H9 (cell line): ENCODE measurements around the genes ALS2, KIAA2012, ICA1L and NBEAL1.

- PRO-cap: no peak
These were observed 18.8 kb downstream of the ORC2 start for GRCh38 chr2:200944562-200945118.

GRCh38 chr2:201132229-201133378 lies 16.6 kb downstream of the CFLAR start:
- PRO-cap: no peak

DNA sequence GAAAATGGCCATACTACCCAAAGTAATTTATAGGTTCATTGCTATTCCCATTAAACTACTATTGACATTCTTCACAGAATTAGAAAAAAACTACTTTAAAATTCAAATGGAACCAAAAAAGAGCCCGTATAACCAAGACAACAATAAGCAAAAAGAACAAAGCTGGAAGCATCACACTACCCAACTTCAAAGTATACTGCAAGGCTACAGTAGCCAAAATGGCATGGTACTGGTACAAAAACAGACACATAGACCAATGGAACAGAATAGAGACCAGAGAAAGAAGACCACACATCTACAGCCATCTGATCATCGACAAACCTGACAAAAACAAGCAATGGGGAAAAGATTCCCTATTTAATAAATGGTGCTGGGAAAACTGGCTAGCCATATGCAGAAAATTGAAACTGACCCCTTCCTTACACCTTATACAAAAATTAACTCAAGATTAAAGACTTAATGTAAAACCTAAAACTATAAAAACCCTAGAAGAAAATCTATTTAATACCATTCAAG lies 13.9 kb upstream of the CASP10 start:
- PRO-cap: no peak

DNA sequence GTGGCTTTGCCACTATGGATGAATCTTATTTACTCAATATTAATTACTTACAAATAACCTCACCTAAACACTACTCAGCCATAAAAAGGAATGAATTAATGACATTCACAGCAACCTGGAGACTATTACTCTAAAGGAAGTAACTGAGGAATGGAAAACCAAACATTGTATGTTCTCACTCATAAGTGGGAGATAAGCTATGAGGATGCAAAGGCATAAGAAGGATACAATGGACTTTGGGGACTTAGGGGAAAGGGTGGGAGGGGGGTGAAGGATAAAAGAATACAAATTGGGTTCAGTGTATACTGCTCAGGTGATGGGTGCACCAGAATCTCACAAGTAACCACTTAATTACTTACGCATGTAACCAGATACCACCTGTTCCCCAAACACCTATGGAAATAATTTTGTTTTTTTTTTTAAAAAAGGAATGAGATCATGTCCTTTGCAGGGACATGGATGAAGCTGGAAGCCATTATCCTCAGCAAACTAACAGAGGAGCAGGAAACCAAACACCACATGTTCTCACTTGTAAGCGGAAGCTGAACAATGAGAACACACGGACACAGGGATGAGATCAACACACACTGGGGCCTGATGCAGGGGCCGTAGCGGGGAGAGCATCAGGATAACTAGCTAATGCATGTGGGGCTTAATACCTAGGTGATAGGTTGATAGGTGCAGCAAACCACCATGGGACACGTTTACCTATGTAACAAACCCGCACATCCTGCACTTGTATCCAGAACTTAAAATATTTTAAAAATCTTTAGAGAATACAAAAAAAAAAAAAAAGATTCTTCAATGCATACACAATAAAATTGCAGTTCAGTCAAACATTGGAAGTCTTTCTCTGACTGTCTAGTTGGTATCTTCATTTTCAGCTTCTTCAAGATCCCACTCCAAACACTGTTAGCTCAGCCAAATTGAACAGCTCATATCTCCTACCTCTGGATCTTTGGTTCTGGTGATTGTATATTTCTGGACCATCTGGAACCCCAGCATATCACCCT lies 11.7 kb upstream of the CASP10 start:
- PRO-cap: no peak

DNA sequence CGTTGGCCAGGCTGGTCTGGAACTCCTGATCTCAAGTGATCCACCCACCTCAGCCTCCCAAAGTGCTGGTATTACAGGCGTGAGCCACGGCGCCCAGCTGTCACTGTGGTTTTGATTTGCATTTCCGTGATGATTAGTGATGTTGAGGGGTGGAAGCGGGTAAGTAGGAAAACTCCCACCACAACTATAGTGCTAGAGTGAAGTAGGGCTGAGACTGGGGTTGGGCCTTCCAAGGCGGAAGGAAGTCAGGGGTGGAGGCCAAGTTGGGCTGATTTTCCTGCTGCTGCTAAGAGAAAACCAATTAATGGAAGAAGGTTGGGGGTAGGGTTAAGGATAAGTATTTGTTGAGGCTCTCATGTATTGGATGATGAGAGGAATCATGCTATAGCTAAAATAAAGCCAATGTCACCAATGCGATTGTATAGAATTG lies 29.2 kb downstream of the CASP10 start:
- PRO-cap: no peak

GRCh38 chr2:201780683-201781801 lies at the start of gene ALS2:
TSS of gene ALS2 (minus strand) at chr2:201780933.
- PRO-cap: bidirectional peak, plus-strand start at chr2:201780867, minus-strand start at chr2:201780895; bidirectional peak, plus-strand start at chr2:201781241, minus-strand start at chr2:201781106

GRCh38 chr2:202073023-202073443 lies at the start of gene KIAA2012:
TSS of gene KIAA2012 (plus strand) at chr2:202073255.
- PRO-cap: no peak

GRCh38 chr2:202113496-202113945 lies 40.5 kb downstream of the KIAA2012 start:
- PRO-cap: no peak

- PRO-cap: no peak
These were observed 34.6 kb upstream of the FAM117B start for GRCh38 chr2:202600097-202600546.

- PRO-cap: no peak
These were observed 26.3 kb upstream of the FAM117B start for GRCh38 chr2:202608564-202608810.

DNA sequence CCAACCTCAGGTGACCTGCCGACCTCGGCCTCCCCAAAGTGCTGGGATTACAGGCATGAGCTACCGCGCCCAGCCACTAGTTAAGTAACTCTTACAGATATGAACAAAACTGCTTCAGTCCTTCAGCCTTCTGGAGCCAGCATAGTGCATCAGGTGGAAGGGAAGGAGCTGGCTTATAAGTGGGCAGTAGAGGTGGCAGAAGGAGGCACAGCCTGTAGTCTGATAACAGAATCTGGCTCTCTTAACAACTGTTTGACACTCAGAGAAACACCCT lies 3.3 kb downstream of the FAM117B start:
- PRO-cap: no peak

DNA sequence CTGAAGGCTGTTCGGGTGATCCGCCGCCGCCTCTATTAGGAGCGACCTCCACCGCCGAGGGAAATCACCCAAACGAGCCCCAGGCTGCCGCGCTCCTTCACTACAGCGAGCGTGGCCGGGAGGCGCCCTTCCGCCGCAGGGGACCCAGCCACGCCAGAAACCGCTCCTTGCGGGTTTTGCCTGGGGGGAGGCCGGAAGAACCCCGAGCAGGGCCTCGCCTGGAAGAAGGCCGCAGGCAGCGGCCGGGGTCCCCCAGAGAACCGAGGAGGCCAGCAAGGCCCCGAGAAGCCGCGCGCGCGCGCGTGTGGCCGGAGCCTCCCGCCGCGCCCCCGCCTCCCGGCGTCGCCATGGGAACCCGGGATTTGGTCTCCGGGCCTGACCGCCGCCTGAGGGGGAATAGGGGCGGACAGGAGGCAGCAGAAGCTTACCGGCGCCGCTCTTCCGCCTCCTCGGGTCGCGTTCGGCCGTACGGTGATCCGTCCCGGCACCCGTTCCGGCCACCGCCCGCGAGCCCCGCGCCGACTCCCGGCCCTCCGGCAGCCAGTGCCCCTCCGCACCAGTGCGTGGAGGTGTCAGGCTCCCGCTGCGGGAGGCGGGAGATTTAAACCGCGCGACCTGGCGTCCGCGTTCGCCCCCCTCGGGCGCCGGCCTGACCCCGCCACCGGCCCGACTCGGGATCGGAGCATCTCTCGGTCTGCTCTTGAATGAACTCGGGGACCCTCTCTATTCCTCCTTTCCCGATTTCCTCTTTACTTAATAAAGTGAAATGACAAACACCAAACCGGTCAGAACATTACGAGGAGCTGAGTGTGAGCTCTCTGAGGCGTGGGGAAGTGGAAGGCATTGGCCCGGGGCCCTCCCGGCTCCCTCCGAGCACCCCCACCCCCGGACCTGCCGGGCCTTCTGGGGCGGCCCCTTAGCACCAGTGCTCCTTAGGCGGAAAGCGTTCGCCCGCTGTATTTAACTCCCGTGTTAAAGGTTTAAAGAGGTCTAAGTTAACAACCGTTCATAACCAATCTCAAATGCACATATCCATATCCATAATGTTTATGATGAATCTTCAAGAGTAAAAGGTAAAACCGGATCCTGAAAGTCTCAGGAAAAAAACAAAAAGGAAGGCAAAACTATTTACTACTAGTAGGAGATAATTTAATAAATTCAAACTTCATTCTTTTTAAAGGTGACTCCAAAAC lies at the start of gene ICA1L:
TSS of gene ICA1L (minus strand) at position 576 of the 1,193 bp plus-strand sequence.
- PRO-cap: bidirectional peak, plus-strand start at position 392 of the sequence, minus-strand start at position 398 of the sequence; unidirectional peak, minus-strand start at position 706 of the sequence; unidirectional peak, minus-strand start at position 835 of the sequence

DNA sequence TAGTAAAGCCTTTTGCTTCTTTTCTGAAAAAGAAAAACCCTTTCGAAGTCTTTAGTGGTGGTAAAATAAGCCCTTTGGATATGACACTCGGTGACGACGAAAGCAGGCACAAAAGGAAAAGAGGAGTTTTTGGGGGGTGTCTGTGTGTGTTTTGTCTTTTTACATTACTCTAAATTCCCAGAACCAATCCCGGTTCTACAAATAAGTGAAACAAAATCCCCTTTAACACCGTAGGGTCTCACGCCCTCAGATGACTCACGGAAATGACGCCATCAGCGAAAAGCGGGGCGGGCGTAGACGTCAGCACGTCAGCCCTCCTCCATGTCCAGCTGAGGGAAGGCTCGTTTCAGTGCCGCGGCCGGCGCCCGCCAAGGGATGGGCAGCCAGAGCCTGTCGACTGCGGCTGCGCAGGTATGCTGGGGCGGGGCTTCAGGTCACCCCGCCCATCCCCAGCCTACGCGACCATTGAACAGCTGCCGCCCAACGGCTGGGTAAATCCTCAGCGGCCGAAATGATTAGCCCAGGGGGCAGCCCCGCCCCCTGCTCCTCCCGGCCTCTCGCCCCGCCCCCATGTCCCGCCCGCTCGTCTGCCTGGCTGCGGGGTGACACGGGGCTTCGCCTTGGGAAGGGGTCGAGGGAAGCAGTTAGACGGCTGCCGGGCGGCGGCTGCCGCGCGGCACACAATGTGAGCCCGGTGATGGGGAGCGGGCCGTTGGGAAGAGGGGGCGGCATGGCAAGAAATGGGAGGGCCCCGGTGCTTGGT lies at the start of gene NBEAL1:
TSS of gene NBEAL1 (plus strand) at position 578 of the 763 bp plus-strand sequence.
- PRO-cap: bidirectional peak, plus-strand start at position 349 of the sequence, minus-strand start at position 264 of the sequence; bidirectional peak, plus-strand start at position 618 of the sequence, minus-strand start at position 687 of the sequence

- PRO-cap: no peak
These were observed 55.8 kb downstream of the NBEAL1 start for GRCh38 chr2:203070506-203070778.

DNA sequence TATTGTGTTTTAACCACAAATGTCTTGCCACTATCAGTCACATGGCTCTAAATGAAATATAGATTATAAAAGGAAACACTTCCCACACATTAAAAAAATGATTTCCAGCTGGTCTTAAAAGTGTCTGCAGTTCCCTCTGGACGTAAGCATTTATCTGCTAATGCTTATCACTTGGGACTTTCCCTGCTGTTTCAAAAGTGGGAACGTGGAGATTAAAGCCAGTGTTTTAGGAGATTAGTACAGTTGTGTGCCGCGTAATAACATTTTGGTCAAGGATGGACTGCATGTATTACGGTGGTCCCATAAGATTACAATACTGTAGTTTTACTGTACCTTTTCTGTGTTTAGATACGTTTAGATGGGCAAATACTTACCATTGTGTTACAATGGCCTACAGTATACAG lies 69.0 kb upstream of the RAPH1 start:
- PRO-cap: no peak

DNA sequence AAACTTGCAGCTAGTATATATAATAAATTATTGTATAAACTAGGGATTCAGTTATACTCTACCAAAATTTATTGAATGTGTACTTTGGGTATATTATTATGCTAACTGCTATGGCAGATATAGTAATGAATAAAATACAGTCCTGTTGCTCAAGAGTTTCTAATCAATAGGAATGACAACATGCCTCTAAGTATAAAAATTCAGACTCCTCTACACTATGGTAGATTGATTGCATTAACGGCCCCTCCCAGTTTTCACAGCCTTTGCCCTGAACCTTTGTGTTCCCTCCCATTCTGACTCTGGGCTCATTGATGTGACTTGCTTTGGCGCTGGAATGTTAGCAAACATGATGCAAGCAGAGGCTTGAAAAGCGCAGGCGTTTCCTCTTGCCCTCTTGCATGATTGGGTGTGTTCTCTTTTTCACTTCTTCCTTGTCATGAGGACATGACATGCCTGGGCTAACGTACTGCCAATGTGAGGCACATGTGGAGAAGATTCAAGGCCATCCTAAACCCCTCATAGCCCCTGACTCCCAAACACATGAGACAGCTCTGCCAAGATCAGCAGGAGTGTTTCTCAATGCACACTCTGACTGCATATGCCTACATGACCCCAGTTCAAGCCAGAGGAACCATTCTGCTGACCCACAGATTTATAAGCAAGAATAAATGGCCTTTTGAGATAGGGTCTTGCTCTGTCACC lies 49.9 kb upstream of the CD28 start:
- PRO-cap: no peak

DNA sequence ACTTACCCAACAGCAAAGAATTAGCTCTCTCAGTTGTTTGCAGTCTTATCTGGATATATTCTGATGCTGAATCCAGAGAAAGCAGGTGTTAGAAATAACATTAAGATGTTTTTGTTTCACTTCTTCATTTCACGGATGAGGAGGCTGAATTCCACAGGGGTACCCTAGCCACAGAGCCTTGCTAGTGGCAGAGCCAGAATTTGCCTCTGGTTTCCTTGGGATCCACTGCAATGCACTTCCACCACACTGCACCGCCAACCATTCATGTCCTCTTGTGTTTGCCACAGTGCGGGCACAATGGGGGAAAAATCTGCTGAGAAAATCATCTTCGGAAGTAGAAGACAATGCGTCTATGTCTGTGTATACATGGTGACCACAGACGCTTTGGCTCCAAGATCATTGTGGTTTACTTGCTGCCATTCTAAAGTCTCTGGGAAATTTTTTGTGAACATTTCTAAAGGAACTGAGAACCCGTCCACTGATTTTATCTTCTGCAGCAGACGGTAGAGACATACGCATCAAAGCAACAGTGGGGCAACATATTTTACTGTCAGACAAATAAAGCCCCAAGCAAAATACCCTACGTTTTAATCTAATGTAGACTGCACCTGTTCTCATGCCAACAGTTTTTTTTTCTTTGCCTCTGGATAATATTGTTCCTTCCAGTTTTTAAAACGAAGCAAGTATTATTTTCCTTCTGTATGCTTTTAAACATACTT lies 14.9 kb downstream of the ICOS start:
- PRO-cap: no peak

DNA sequence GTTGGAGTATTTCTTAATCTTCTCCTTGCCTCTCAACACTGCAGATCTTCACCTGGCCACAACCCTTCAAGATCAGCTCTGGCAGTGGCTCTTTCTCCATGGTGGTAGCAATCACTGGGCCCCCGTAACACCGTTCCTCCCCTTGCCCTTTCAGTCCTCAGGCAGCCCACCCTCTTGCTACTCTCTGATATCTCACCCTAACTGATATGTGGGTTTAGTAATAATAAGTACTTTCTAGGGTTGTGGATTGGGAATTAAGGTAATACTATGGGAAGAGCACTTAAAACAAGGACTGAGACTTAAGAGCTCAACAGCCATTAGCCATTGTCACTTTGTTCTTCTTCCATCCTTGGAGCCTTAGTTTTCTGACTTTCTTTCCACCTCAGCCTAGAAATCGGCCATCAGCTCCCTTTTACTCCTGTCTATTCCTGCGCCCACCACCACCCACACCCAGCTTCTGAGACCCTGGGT lies 22.5 kb upstream of the PARD3B start:
- PRO-cap: unidirectional peak, plus-strand start at position 253 of the sequence

DNA sequence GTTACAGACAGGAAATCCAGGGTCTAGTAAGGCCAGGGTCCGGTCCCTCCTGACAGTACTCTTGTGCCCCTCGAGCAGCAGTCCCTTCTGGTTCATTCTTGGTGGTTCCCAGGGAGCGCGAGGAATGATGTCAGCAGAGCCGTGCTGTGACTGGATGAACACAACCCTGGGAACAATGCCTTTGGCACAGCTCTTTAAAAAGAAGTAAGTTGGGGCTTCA lies 33.9 kb downstream of the PARD3B start:
- PRO-cap: no peak

- PRO-cap: no peak
These were observed 531.6 kb downstream of the PARD3B start for GRCh38 chr2:205076630-205077570.